HL-60 (cell line): ENCODE data around the gene RND2.

- RRBS = no CpG with 5 or more reads among the region's 7 CpGs
Measured at GRCh38 chr17:42893048-42893754, 7.4 kb upstream of the G6PC1 start.

GRCh38 chr17:42980677-42981688, 618 bp downstream of the RUNDC1 start:
- RRBS = 2% methylated on average over 39 of the region's 83 CpGs

DNA sequence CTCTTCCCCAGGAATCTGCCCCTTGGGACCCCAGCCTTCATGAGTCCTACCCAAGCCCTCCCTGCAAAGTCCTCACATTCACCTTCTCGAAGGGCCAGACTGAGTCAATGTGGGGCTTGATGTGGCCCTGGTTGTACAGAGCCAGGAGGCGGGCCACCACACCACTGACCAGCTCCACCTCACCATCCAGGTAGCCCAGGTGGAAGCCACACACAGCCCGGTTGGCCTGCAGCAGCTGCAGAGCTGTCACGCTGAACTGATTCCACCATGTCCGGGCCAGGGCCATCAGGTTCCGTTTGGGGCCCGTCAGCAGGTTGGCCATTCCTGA, 6.0 kb downstream of the VAT1 start:
- RRBS = 85% methylated on average over 3 of the region's 7 CpGs

DNA sequence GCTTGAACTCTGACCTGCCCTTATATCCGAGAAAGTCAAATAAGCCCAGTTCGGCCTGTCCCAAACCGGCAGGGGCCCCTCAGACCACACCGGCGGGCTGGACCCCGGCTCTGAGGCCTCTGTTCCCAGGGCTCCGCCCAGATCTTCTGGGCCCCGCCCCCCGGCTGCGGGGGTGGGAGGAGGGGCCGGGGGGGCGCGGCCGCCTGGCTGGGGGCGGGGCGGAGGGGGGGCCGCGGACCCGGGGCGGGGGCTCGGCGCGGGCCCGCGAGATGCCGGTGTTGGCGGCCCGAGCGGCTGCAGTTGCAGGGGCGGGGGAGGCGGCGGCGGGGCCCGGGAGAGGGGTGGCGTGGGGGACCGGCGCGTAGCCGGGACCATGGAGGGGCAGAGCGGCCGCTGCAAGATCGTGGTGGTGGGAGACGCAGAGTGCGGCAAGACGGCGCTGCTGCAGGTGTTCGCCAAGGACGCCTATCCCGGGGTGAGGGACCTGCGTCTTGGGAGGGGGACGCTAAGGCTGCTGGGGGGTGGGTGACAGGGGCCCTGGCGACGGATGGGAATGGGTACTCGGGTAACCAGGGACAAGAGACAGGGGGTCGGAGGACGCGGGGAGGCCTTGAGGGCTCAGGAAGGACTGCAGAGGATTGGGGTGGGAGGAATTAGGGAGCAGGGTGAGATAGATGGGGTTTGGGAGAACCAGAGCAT, at the start of gene RND2:
TSS of gene RND2 (plus strand) at position 257 of the 699 bp plus-strand sequence.
- RRBS = 13% methylated on average over 29 of the region's 57 CpGs

GRCh38 chr17:43084500-43085083, 40.6 kb downstream of the BRCA1 start:
- RRBS = no CpG with 5 or more reads among the region's 4 CpGs

- RRBS = 2% methylated on average over 6 of the region's 16 CpGs
Measured at GRCh38 chr17:43169404-43169804, 1.6 kb upstream of the NBR1 start.

GRCh38 chr17:43207594-43208411, 3.9 kb upstream of the TMEM106A start:
- RRBS = no CpG with 5 or more reads among the region's 6 CpGs

DNA sequence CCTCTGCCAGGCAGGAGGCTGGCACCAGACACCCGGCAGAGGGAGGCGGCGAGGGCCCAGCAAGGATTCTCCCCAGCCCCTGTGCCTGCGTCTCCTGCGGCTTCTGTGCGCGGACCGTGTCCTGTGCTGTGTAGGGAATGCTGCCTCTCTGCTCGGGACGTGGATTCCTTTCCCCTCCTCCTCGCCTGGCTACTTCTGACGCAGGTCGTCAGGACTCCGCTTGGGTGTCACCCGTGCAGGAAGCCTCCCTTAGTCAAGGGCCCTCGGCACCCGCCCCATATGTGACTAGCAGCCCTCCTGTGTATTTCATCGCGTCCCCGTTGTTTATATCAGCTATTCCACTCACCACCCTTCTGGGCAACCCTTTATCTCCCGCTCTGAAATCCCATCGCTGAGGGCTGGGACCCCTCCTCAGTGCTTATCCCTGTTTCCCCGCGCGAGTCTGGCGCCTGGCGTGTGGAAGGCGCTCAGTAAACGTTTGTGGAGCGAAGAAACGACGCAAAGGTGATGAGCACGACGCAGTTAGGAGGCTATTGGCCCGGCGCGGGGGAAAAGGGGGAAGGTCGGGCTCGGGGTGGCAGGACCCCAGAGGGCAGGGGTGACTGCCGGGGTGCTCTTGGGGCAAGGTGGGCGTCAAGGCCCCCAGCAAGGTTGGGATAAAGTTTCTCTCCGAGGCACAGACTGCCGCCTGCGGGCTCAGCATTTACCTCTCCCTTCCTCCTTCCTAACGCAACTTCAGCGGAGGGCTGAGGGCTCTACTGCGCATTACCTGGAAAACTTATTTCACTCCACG, 3.3 kb upstream of the CCDC200 start:
- RRBS = no CpG with 5 or more reads among the region's 48 CpGs

DNA sequence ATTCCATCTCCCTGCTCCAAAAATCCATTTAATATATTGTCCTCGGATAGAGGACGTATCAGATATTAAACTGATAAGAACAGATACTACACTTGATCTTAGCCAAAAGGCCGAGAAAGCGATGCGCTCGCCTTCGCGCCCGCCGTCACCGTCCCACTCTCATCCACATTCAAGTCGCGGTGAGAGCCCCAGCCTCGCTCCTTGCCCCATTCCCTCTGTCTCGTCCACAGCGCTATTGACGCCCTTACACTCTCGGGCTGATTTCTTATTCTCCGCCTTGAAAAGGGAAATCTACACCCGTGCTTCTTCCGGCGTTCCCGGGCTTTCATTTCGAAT, 44.7 kb upstream of the CCDC200 start:
- RRBS = no CpG with 5 or more reads among the region's 24 CpGs

GRCh38 chr17:43386977-43387405, 11.8 kb upstream of the ARL4D start:
- RRBS = no CpG with 5 or more reads among the region's 7 CpGs

- RRBS = 52% methylated on average over 9 of the region's 35 CpGs
Measured at GRCh38 chr17:43529834-43531356, 15.7 kb downstream of the ETV4 start.

GRCh38 chr17:43771329-43771821, 7.4 kb downstream of the DUSP3 start:
- RRBS = no CpG with 5 or more reads among the region's 9 CpGs

GRCh38 chr17:43774547-43775010, 4.2 kb downstream of the DUSP3 start:
- RRBS = no CpG with 5 or more reads among the region's 8 CpGs

- RRBS = no CpG with 5 or more reads among the region's 14 CpGs
Measured at GRCh38 chr17:43842066-43842409, 4.9 kb upstream of the CD300LG start.

DNA sequence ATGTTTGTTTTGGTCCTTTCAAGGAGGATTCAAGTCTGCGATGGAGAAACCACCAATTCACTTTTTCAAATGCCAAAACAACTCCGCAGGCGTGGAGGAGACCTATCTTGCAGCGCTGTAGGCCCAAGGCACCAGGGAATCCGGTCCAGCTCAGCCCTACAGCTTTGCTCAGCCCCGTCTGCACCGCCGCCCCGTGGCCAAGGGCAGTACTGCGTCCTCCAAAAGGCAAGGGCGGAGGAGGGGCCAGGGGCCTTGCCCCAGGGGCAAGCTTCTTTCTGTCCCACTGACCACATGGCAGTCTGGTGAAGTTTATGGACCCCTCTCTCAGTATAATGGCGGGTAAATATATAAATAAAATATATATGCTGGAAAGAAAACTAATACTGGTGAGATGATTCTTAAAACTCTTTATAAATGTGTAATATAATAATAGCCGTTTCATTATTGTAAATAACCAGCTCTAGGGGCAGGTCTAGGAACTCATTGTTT, 691 bp upstream of the CD300LG start:
- RRBS = no CpG with 5 or more reads among the region's 13 CpGs

GRCh38 chr17:43917132-43917704, 9.9 kb upstream of the MPP2 start:
- RRBS = no CpG with 5 or more reads among the region's 29 CpGs

- RRBS = 9% methylated on average over 2 of the region's 36 CpGs
Measured at GRCh38 chr17:43927128-43927711, 15.1 kb downstream of the PPY start.

DNA sequence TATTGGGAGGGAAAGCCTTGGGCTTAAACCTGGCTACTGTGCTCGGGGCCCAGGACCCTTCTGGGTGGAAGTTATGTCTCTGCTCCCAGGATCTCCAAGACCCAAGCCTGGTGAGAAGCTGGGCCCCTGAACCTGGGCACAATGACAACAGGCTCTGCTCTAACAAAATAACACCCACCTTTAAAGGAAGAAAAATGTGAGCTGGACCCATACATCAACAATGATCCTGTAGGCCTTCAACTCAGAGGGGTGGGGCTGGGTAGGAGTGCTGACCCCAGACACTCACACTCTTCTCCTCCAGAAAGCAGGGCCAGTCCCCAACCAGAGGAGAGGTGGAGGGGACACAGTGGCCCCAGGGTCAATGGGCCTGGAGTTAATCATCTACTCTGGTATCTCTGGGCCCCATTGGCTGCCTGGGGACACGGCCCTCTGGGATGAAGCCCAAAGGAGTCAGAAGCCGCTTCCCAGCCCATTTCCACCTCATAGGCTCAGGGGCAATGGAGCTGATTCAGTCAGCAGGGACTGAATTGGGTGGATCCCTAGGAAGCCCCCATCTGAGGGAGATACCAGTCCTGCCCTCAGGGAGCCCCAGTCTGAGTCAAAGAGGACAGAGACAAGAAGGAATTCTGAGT, 3.1 kb upstream of the NAGS start:
- RRBS = no CpG with 5 or more reads among the region's 3 CpGs

DNA sequence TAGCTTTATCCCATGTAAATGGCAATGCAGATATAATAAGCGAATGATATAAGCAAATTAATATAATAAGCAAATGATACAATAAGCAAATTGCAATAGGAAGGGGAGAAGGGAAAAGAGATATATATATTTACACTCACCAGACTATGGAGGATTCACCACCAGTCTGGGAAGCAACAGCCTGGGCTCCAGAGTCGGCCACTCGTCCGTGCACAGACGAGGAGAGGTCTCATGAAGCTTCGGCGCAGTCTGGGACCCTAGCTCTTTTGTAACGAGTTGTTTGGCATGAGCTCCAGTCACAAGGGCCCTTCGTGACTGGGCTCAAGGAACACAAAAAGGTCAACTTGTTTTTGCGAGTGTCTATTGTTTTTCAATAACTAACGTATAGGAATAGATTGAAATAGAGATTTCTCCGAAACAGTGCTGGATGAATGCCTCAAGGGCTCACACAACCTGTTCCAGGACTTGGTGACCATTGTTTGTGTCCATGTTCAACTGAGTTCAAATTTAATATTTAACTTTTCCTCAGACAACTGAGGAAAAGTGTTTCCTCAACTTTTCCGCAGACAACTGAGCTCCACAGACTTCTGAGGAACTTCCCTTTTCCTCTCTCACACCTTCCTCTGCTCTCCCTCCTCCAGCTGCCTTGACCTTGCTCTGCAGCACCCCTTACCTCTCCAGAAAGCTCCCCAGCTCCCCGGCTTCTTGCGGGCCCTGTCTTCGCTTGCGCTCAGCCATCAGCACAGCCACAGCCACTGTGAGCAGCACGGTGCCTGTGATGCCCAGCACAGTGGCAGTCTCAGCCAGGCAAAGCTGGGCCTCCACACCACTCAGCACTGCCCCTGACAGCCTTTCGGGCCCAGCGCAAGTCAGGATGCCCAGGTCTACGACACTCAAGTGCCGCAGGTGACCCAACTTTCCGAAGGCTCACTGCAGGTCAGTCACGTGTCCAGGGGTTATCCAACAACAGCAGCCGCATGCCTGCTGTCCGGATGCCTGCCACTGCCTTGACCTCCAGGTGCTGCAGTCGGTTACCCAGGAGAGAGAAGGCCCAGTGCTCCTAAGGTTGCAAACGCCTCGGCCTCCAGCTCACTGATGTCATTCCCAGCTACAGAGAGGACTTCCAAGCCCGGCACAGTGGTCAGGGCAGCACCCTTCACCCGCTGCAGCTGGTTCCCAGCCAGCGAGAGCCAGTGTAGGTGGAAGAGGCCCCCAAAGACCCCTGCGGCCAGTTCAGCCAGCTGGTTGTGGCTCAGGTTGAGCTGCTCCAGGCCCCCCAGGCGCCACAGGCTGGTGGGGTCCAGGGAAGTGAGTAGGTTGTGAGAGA, 8.6 kb upstream of the TMEM101 start:
- RRBS = no CpG with 5 or more reads among the region's 34 CpGs

- RRBS = no CpG with 5 or more reads among the region's 3 CpGs
Measured at GRCh38 chr17:44052959-44053513, 13.4 kb downstream of the LSM12 start.